ENCODE measurements around a stretch of chr10.

DNA sequence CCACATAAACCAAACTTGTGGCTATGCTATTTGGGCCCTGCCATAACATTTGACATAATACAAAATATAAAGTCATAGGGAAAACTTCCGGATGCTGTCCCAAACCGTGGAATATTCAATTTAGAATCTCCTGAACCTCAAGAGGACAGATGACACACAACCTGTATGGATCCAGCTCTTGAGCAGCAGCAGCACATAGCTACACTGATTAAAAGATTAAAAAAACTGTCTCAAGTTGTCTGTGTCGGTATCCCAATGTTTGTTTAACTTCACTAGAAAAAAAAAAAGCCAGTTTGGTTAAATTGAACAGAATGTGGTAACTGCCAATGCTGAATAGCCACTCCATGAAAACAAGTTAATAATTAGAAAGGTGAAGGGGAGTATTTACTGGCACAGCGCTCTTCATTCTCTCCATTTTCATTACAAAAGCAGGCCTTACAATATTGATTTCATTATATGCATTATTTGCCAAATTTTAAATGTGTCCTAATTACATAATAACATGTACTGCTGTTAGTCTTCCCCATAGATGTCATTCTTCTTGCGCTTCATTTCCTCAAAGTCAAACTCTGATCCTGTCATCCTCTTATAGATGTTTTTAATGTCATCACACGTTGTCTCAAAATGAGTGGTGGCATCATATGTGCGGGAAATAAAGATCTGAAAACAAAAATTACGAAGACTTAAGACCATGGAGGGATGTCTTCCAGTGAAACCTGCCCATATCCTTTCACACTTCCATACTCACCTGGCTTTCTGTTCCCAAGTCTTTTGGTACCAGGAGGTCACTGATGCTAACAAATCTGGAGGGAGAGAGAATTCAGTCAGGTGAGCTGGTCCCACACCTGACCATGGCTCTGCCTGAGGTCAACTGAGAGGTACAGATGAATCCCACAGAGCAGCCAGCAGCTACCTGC is 47.5 kb downstream of the GDI2 start:
- PRO-cap: no peak

DNA sequence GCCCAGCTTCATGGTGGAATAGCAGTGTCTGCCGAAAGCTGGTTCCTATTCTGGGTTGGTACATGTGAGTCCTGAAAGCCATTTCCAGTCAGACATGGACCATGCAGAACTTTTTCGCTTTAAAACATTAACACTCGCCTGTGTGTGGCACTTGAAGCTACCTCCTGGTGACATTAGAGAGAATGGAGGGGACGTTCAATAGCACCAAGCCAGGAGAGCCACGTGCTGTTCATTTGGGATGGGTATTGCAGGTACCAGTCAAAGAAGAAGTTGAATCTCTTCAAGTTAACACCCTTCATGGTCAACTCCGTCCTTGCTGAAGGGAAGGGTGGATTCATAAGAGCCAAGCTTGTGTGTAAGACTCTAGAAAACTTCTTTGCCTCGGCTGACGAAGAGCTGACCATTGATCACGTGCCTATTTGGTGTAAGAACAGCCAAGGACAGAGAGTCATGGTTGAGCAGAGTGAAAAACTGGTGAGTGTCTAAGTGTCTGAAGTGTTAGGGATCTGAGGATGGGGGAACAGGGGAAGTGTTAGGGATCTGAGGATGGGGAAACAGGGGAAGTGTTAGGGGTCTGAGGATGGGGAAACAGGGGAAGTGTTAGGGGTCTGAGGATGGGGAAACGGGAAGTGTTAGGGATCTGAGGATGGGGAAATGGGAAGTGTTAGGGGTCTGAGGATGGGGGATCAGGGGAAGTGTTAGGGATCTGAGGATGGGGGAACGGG is 26.1 kb downstream of the FBH1 start:
- PRO-cap: no peak

GRCh38 chr10:5930224-5930690 is 40.2 kb downstream of the FBH1 start:
- PRO-cap: no peak

GRCh38 chr10:5935481-5935849 is 41.9 kb downstream of the IL15RA start:
- PRO-cap: no peak

DNA sequence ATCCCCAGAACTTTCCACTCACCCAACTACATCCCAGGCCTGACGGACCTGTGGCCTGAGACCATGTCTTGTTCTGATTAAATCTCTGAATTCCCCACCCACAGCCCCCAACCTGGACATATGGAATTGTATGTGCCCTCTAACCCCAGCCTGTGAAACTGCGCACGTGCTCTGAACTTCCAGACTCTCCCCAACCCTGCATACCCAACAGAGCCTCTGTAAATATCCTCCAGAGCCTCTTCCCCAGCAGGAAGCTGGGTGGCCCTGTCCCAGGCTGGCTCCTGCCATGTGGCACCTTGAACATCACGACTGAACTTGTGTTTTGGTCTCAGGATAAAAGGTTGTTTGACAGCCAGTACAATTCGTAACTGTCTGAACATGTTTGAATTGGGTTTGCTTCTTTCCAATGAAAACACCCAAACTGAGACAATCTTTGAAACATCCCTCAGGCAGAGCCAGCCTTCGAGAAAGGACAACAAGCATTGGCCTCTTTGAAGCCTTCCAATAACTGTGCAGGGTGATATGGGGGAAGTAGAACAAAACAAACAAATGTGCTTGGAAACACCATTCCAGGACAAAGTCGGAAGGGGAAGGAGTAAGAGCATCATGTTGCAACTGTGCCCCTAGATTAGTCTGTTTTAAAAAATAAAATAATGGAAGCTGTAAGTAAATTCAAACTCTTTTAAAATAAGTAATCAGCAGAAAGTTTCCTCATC is 39.7 kb downstream of the IL2RA start:
- PRO-cap: unidirectional peak, plus-strand start at position 577 of the sequence

DNA sequence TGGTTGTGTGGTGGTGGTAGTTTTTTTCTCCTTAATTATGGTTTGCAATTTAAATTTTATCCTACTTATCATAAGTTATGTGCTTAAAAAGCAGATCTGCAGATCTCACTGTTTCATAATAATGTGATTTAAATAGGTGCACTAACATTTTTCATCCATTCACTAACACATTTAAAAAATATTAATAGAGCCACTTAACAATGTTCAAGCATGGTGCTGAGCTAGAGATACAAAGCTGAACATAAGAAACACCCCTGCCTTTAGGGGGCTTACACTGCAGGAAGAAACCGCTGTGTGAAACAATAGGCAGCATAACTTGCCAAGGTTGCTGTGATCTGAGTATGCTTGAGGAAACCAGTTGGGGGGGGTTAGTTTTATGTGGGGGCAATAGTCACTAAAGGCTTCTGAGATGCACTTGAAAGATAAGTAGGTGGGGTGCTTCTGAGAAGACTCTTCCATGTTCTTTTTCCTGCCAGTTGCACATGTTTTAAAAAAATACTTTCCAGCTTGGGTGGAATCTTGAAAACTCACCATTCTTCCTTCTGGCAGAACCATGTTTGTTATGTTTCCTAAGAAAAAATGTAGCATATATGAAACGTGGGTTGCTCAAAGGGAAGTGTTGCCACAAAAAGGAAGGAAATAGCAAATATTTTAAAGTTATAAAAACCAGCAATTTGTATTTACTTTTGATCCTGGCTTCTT is 2.8 kb downstream of the RBM17 start:
- PRO-cap: no peak

DNA sequence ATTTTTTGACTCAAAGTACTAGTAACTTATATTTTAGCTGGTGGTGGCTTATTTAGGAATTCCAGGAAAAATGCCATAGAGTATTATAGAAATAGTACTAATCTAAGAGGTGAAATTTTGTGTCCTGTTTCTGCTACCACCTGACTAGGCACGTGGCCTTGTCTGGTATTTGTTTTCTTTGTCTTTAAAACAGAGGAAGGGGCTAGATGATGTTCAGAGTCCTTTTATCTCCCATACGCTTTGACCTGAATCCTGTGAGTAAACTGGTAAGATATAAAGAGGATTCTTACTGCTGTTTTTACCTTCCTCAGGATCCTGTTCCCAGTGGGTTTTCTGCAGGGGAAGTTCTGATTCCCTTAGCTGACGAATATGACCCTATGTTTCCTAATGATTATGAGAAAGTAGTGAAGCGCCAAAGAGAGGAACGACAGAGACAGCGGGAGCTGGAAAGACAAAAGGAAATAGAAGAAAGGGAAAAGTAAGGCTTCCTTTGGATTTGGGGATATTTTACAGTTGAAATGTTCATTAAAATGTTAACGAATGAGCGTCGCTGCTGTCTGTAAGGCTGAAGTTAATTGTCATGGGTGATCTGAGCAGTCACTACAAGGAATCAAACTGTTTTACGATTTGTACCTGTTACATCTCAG is 15.9 kb downstream of the RBM17 start:
- PRO-cap: no peak

DNA sequence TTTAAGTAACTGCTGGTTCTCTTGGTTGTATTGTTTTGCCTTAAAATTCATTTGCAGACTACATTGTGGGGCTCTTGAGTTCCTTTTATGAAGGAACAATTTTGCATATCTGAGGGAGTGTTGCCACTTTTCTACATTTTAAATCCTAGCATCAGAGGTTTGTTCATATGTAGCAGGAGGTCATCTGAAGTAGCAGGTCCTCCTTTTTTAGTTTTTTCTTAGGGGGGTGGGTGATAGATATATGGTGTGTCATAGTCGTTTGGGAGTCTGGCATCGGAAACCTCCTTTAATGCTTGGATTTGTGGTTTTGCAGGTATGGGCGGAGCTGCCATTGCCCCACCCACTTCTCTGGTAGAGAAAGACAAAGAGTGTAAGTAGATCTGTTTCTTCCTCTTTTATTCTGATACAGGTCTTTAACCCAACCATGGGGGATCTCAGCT is 19.6 kb downstream of the RBM17 start:
- PRO-cap: no peak

- PRO-cap: no peak
These were observed 38.0 kb upstream of the PFKFB3 start for GRCh38 chr10:6164740-6165135.

DNA sequence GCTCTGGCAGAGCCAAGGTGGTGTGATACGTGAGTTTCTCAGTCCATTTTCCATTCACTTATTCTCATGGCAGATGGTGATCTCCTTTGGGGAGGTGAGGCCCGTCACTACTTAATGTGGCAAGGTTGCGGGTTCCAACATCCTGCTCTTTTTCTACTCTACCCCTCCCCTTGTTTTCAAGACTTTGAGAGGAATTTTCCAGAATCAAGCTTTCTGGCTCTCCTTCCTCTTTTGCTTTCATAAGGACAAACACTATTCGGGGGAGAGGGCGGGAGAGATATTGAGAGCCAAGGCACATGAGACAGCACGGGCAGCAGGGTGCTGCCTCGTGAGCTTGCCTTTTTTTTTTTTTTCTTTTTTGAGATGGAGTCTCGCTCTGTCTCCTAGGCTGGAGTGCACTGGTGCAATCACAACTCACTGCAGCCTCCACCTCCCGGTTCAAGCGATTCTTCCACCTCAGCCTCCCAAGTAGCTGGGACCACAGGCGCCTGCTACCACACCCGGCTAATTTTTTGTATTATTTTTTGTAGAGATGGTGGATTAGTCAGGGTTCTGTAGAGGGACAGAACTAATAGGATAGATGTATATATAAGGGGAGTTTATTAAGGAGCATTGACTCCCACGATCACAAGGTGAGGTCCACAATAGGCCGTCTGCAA is 6.8 kb upstream of the PFKFB3 start:
- PRO-cap: bidirectional peak, plus-strand start at position 283 of the sequence, minus-strand start at position 113 of the sequence

- PRO-cap: no peak
These were observed 9.1 kb downstream of the PFKFB3 start for GRCh38 chr10:6211684-6212380.

DNA sequence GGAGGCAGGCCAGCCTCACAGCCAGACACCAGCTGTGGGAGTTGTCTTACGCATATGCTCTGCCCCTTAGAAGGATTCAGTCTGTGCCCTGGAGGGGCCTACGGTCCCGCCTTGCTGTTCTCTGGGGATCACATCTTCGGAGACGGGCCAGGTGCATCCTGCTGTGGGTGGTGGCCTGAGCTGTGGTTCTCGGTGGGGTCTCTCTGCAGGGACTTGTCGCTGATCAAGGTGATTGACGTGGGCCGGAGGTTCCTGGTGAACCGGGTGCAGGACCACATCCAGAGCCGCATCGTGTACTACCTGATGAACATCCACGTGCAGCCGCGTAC is 17.7 kb downstream of the PFKFB3 start:
- PRO-cap: no peak

DNA sequence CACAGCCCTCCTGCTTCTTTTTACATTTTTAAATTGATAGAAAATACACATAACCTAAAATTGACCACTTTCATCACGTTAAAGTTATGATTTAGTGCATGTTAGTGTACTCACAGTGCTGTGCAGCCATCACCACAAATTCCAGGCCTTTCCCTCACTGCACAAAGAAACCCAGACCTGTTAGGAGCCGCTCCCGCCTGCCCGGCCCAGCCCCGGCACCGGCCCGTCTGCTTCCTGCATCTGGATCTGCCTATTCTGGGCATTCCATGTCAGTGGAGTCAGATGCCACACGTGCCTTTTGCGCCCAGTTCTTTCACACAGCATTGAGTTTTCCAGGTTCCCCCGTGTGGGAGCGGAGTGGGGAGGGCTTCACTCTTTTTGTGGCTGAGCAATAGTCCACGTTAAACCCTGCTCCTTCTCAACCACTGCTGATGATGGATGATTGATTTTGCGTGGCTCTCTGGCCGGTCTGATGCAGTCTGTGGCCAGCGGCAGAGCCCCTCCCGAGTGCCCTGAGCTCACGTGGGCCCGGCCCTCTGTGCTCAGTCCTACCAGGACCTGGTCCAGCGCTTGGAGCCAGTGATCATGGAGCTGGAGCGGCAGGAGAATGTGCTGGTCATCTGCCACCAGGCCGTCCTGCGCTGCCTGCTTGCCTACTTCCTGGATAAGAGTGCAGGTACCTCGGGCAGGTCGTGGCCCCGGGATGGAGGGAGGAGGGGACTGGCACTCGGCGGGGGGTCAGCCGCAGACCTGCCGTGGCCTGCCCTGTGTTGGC is 19.8 kb downstream of the PFKFB3 start:
- PRO-cap: no peak

GRCh38 chr10:6230801-6231273 is 28.1 kb downstream of the PFKFB3 start:
- PRO-cap: no peak

DNA sequence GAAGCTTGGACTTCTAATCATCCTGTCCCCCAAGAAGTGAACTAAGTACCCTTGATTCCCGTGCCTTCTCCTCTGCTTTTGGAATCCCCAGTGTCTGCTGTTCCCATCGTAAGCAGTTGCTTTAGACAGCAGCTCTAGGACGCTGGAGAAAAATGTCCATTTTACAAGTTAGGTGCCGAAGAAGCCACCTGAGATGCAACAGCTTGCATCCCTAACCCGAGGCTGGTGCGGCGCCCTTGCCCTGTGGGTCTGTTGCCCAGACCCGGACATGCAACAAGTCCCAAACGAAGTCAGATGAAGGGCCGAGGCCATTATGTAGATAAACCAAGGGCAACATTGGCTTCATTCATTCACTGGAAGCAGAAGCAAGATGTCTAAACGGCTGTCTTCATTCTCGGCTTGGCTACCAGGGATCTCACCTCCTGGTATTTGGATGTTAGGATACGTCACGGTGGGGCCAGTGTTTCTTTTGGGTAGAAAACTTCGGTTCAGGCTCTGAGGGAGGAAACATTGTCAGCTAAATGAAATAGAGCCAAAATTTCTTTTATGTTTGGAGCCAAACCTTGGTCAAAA is 44.1 kb downstream of the PFKFB3 start:
- PRO-cap: no peak

GRCh38 chr10:6274996-6275828 is 72.5 kb downstream of the PFKFB3 start:
- PRO-cap: bidirectional peak, plus-strand start at chr10:6275532, minus-strand start at chr10:6275369

DNA sequence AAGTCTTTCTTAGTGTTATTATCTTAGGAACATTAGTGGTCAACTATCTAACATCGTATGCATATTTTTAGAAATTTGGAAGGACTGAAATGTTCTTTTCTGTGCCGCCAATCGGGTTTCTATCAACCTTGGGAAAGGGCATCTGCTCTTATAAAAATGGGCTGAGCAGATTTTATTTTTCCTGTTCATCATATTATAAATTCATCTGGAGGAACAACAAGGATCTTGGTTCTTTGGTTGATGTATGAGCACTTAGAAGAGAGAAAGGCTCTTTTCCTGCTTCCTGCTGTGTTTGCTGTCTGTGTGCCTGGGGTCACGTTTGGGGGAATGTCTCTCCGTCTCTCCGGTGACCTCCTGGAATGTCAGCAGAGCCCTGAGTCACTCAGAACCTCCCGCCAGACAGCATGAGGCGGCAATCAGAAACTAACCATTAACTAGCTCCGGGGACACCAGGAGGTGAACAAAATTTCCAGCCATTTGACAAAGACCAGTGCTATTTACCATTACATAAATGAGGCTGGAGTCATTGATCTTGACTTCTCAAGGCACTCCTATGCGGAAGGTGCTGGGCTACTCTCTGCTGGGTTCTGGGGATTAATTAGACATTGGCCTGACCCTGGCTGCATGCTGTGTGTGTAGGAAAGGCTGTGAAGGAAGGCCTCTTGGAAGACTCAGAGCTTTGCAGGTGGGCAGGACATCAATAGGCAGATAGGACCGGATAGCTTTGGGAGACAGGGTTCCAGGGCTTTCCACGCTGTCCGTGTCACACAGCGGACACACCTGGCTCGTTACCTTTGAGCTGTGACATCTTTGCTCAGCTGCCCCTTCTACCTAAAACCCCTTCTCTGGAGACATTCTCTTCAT is 76.8 kb downstream of the PFKFB3 start:
- PRO-cap: no peak

- PRO-cap: no peak
These were observed 179.7 kb downstream of the PRKCQ start for GRCh38 chr10:6400230-6400973.

GRCh38 chr10:6515333-6515950 is 64.6 kb downstream of the PRKCQ start:
- PRO-cap: no peak

GRCh38 chr10:6738162-6738672 is 158.1 kb upstream of the PRKCQ start:
- PRO-cap: no peak